LNCaP clone FGC (cell line): ENCODE results near the genes RBBP9, DTD1 and SCP2D1.

- RRBS, 2 experiments = no CpG with 5 or more reads among the region's 1 CpG
Measured at GRCh38 chr20:17565136-17565563, 4.7 kb upstream of the DSTN start.

DNA sequence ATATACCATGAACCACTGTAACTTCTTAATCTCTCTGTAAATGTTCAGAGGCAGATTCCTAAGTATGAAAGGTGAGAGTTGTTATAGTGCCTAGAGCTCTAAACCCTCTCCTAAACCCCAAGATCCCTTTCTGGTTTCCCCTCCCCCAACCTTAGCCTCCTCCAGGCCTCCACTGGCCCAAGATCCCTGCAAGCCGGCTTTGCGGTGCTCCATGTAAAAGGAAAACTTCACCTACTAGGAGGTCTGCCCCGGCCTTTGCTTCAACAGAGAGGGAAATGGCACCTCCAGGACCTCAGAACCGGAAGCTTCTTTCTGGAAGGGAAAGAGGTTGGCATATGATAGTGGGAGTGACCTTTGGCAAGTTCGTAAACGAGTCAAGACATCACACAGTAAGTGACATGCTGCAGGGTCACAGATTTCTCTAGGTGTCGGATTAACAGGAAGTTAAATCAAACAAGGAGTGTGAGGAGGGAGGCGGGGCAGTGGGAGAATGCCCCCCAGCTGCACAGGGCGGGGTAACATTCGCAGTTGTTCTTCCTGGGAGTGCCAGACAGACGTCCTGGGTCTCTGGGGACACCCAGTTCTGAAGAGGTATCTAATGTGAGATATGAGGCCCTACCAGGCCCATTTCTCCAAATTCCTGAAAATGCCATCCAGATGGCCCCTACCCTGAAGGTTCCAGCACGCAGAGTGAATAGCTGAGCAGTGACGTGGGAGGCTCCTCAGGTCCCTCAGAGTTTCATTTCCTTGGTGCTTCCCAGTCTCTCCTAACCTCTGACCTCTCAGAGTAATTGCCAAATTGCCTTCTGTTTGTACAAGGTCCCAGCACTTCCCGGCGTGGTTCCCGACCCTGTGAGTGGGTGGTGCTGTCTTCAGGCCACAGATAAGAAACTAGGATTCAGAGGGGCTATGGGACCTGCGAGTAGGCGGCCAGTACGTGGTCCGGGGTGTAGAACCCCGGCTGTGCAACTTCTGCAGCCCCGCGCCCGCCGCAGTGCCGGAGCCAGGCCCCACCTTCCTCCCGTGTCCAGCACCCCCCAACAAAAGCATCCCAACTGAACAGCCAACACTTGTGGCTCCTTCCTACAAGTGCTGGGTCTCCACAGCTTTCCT, 1.9 kb downstream of the RRBP1 start:
- RRBS, 2 experiments = 44 to 52% methylated on average over 10 to 15 of the region's 27 CpGs

- RRBS, 2 experiments = no CpG with 5 or more reads among the region's 11 CpGs
Measured at GRCh38 chr20:17823557-17824380, 124.0 kb downstream of the BANF2 start.

DNA sequence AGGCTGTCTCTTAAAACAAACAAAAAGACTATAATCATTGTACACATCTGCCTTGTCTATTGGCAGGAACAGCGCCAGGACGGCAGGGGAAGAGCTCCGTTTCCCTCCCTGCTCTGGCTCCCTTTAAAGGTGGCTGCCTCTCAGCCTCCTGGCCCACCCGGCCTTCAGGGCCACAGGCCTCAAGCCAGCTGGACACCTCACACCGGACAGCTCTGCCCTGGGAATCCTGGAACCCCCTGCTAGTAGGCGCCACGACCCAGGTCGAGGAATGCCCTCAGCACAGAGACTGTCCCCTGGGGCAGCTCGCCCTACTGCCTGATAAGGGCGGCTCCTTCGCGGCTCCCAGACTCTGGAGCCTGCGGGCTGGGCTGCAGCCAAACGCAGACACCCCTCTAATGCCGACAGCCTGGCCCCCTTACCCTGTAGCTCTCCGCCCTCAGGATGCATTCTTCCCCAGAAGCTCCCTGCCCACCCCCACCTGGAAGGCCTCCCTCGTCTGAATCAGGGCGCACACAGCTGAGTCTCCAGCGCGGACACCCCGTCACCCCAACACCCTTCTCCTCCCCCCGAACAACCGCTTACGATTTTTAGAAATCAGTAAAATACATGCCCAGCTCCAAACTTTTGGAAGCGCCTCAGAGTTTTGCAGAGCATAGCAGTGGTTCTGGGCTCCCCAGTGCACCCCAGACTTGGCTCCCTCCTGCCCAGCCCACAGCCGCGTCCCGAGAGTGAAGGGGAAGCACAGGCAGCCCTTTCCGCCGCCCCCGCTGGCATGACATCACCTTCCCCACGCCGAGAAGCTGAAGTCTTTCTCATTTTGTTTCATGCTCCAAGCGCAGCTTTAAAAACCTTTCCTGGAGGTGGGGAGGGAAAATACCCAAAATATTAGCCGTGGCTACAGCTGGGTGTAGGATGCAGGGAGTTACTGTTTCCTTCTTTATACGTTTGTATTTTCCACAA, 73.3 kb downstream of the SNX5 start:
- RRBS, 2 experiments = 68 to 76% methylated on average over 2 of the region's 36 CpGs

GRCh38 chr20:18055292-18055551, 2.5 kb downstream of the OVOL2 start:
- RRBS, 2 experiments = 97 to 98% methylated on average over 3 to 6 of the region's 8 CpGs

DNA sequence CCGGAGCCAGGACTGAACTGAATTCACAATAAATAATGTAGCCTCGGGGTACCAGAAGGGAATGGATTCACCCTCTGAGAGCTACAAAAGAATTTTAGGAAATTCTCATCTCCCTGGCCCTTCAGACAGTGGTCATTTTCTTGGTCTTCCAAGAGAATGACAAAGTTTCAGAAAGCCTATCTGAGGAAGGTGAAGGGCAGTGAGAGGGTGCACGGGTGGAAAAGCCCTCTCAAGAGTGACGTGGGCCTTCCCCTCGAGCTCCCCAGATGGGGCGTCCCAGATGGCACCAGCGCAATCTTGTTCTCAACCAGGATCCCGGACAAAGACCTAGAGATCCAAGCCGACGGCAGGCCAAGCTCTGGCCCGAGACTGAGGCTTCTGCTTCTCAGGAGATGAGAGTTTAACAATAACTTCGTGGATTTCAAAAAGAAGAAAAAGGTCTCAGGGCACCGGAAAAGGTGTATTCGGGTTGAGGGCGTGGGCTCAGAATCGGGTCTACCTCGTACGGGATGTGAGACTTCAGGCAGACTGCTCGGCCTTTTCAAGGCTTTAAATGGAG, 797 bp upstream of the ZNF133 start:
- RRBS, 2 experiments = no CpG with 5 or more reads among the region's 19 CpGs

DNA sequence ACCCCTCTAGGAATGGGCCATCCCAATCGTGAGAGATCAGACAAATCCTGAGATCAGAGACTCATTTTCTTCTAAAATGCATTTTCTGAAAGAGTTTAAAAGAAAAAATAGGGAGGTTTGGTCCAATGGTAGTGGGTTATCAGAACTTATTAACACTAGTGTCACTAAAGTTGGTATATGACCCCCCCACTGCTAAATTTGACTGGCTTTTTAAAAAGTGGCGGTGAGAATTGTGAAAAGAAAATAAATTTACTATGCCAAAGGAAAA, 40.5 kb downstream of the ZNF133 start:
- RRBS, 2 experiments = no CpG with 5 or more reads among the region's 2 CpGs

DNA sequence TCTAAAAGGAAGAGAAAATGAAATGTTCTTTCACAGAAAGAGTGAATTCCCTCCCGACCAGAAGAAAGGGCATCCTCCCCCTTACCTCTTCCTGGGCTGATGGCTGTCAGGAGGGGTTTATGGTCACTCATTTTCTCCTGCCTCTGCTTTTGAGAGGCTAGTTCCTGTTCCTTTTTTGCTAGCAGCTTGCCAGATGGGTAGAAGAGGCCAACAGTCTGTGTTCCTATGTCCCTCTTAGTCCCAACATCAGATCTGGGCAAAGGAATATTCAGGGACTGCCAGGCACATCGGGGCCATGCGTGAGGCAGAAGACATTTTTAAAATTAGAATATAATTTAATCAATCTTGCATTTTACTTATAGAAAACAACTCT, 54.3 kb downstream of the DZANK1 start:
- RRBS, 2 experiments = no CpG with 5 or more reads among the region's 3 CpGs

DNA sequence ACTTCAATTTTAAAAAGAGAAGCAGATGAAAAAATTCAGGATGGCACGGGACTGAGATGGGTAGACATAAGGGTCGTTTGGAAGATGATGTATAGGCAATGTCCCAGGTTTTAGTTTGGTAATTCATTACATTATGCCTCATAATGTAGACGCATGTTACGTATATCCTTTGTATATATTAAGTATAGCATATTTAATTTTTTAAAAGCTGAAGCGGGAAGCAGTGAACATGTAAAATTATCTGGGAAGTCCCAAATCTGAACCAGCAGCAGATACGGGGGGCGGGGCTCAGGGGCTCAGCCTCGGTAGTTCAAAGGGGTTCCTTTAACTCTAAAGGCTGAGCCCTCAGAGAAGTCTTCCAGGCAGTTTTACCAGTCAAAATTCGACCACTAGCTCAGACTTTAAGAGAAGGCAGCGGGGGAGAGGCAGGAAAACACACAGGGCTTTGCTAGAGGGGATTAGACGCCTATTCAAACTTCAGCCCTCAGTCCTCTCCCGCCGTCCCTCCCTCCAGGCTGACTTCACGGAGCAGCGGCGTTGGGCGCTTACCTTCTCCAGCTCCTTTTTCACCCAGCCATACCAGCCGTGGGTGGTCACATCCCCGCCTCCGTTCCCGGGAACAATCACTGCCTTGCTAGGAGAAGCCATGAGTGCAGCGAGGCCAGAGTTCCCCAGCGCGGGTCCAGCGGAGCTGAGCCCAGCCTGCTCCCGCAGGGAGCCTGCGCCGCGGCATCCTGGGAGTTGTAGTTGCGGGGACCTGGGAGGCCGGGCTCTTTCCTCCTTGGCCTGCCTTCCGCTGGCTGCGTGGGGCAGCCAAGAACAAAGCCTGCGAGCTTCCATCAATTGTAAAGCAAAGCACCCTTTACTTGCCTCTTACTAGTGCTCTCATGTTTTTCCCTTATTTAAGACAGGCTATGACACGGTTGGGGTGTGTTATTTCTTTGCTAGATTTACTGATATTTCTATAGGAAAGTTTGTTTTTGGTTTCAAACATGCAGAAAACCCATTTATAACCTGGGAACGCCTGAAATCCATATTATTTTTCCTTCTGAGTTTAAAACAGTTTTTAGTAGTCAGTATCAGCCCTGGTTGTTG, at the start of gene RBBP9:
Gene RBBP9, minus strand, starts transcription at position 706 of the 1,095 bp plus-strand sequence.
- RRBS, 2 experiments = no CpG with 5 or more reads among the region's 36 CpGs

DNA sequence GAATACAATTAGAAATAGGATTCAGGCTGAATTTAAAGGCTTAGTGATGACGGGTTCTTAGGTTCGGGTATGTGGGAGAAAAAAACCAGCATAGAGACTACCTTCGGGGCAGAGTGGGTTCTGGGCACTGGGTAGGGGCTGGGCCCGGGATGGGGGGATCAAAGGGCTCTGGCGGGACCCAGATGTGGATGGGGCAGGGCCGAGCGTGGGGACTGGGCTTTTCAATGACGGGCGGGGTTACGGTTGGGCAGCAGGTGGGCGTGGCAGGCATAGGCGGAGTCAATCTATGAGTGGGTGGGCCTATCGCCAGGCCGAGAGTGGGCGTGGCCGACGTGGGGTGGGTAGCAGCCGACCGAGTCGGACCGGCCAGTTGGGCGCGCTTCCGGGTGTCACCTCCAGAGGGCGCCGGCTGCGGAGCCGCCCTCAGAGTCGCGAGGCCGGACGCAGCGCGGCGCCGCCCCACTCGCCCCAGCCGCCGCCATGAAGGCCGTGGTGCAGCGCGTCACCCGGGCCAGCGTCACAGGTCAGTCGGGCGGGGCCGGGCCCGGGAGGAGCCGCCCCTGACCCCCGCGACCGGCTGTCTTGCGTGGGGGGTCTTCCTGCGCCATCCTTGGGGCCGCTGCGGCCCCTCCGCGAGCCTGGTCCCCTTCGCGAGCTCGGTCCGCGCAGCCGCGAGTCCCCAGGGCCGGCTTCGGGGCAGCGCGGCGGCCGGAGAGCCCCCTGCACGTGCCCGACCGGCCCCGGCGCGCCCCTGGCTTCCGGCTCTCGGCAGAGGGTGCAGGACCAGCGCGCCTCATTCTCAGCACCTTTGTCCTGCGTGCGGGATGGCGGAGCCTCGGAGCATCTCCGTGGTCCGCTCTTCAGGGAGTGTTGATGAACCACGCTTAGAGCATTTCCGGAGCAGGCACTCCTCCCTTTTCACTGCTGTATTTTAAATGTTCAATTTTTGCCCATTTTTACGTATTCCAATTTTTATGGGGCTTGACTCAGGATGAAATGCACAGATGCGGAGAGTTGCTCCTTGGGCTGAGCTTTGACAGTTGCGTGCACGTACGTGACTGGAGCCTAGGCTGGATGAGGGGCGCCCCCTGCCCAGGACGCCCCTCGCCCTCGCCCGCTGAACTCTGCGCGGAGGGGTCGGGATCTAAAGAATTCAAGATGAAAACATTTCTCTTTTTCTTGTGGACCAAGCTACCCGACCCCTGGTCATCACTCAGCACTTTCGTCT, at the start of gene DTD1:
Gene DTD1, plus strand, starts transcription at position 462 of the 1,228 bp plus-strand sequence.
- RRBS, 2 experiments = under 1 to 1% methylated on average over 16 of the region's 104 CpGs

GRCh38 chr20:18813486-18813914, at the start of gene SCP2D1:
Gene SCP2D1 (plus strand): TSS chr20:18813783.
- RRBS, 2 experiments = no CpG with 5 or more reads among the region's 3 CpGs

GRCh38 chr20:18986656-18987206, 173.1 kb downstream of the SCP2D1 start:
- RRBS, 2 experiments = no CpG with 5 or more reads among the region's 6 CpGs

GRCh38 chr20:19328352-19329194, 116.1 kb downstream of the SLC24A3 start:
- RRBS, 2 experiments = no CpG with 5 or more reads among the region's 11 CpGs

DNA sequence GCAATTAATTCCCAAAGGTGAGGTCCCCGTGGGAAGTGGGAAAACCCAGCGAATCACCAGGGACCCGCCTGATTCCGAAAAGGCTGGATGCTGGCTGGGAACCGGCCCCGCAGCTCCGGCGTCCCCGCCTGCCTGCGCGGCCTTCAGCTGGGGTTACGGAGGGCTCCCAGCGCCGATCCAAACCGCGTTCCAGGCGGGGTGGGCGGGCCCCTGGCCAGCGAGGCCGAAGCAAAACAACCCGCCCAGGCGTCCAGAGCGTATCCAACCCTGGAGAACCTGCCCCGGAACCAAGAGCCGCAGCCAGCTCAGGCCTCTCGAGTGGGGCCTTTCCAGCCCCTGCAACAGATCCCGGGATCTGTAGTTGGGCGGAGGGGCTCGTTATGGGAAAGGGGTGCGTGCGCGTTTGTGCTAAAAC, 704 bp upstream of the RIN2 start:
- RRBS, 2 experiments = under 1 to 1% methylated on average over 6 of the region's 32 CpGs

- RRBS, 2 experiments = no CpG with 5 or more reads among the region's 1 CpG
Measured at GRCh38 chr20:19785885-19786204, 27.8 kb downstream of the RIN2 start.

- RRBS, 2 experiments = no CpG with 5 or more reads among the region's 23 CpGs
Measured at GRCh38 chr20:19888771-19889899, 128.0 kb upstream of the NAA20 start.

GRCh38 chr20:19964500-19964964, 52.6 kb upstream of the NAA20 start:
- RRBS, 2 experiments = no CpG with 5 or more reads among the region's 8 CpGs

- RRBS, 2 experiments = no CpG with 5 or more reads among the region's 7 CpGs
Measured at GRCh38 chr20:20076018-20076646, 23.8 kb downstream of the CFAP61 start.

- RRBS, 2 experiments = 75 to 79% methylated on average over 11 of the region's 46 CpGs
Measured at GRCh38 chr20:20366478-20367153, 1.3 kb upstream of the INSM1 start.